Right lobe of liver (tissue), 4 donors: ENCODE measurements around the genes ADAL and MAP1A.

DNA sequence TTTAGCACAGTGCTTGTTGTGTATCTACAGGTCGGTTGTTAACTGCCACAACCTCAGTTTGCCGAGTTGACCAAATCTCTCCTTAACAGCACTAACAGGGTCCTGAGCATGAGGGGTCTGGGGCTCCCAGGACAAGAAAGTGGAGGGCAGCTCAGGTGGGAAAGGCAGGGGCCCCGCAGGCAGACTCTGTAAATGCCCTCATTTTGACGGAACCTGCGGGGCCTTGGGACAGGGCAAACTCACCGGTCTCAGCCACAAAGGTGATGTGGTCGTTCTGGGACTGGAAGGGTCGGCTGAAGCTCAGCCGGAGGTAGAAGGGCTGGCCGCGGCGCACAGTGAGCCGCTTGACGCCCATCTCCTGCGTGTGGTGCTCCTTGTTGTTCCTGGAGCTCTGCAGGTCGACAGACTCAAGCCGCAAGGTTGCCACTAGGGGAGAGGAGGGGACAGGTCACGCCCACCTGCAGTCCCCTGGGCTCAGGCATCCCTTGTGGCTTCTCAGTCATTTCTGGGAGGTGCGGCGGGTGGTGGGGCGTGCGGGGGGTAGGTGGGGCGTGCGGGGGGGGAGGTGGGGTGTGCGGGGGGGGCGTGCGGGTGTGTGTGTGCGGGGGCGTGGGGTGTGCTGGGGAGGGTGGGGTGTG, 8.7 kb downstream of the TGM7 start:
- PRO-cap, 4 experiments = no peak in any of the 4 experiments
- RAMPAGE, long total RNA, 2 experiments = no peak in any of the 2 experiments

DNA sequence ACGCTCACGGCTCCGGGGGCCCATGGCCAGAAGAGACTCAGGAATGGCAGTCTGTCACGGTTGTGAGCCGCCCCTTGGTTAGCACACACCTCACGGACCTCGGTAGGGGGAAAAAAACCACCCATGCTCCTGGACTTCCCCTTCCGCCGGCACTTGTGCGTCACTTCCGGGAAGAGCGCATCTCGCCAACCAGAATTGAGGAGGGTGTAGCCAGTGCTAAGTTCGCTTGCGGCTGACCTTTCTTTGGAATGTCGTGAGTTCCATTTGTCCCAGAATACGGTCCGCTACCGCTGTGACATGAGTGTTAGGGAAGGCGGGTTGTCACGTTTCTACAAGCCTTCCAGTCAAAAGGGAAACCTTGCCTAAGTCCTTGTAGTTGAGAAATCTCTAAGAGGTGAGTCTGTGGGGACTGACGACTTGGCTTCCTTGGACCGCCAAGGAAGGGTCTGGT, at the start of gene ADAL:
TSS of gene ADAL (plus strand) at position 207 of the 451 bp plus-strand sequence.
- PRO-cap, 4 experiments = peak in 4 of 4 experiments; most common plus-strand start position 272 of the sequence (in 4); most common minus-strand start position 87 of the sequence (in 2)
- RAMPAGE, long total RNA, 2 experiments = start-site peak on the plus strand in 2 of 2 experiments, centred at positions 222 to 230 of the sequence, 79 to 92 reads per replicate; start-site peak on the minus strand in 1 of 2 experiments, centred at position 98 of the sequence, 14 reads per replicate

DNA sequence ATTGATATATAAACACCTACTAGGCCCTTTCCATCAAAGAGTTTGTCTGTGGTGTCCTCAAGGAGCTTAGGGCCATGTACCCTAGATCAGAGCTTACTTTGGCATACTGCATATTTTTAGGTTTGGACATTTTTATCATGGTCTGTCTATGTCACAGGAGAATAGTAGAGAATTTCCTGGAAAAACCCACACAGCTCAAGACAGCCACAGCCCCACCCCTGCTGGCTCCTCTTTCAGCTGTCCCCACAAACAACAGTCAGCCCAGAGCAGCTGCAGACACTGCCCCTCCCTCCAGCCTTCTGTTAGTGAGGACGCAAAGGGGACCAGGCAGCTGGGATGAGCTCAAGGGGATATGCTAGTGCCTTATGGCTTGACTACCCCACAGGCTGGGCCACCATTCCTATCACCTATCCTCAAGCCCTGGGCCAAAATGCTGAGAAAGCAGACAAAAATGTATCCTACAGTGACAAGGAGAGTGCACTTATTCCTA, 3.2 kb upstream of the MAP1A start:
- PRO-cap, 4 experiments = no peak in any of the 4 experiments
- RAMPAGE, long total RNA, 2 experiments = no peak in any of the 2 experiments

DNA sequence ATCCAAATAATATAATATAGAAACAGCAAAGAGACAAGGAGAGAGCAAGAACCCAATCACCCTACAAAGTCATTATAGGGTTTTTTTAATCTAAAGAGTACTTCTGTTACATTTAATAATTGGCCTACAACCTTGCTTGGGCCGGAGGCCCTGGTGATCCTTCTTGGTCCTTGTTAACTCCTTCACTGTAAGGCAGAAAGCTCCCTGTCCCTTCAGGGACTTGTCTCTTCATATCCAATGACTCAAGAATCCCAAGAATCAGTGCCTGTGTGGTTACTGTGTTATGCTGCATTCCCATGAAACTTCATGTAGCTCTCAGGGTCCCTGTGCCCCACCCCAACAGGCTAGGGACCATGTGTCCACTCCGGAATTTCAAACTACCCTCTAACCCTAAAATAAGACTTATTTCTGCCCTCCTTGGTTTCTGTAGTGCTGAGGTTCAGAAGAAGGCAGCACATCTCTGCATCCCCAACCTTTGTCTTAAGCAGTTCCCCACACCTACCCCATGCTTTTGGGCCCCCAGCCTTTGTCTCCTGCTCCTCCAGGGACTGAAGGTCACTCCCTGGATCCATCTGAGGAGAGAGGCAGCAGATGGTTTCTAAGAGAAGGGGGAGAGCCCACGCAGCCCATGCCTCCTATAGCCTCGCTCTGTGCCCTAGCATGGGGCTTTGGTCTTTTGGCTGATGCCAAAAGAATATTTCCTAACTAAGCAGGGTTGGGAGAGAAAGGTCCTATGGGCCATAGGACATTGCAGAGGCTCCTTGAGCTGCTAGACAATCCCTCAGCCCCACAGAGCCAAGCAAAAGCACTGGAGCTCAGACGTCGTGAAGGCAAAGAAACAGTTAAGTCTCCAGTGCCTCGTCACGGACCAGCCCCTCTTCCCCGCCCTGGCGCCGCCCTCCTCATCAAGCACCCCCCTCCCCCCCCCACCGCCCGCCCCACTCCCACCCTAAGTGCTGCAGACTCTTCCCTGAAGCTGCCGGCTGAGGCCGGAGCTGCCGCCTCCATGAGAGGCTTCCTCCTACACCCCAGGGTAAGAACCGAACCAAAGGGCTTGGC, at the start of gene MAP1A:
TSS of gene MAP1A (plus strand) at position 941 of the 1,059 bp plus-strand sequence.
- PRO-cap, 4 experiments = no peak in any of the 4 experiments
- RAMPAGE, long total RNA, 2 experiments = start-site peak on the plus strand in 1 of 2 experiments, centred at position 971 of the sequence, 9 reads per replicate

DNA sequence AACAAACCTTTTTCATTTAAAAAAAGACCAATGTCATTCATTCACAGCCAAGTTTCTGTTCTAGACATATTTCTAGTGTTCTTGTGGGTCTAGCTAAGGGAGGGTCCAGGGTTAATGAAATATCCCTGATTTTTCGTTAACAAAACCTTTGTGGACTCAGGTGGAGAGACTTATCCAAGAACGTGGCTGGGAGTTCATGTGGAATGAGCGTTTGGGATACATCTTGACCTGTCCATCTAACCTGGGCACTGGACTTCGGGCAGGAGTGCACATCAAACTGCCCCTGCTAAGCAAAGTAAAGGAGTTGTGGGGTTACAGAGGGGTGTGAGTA, 4.2 kb downstream of the CKMT1B start:
- PRO-cap, 4 experiments = no peak in any of the 4 experiments
- RAMPAGE, long total RNA, 2 experiments = no peak in any of the 2 experiments

- PRO-cap, 4 experiments = peak in 1 of 4 experiments; most common plus-strand start chr15:43688257 (in 1)
- RAMPAGE, long total RNA, 2 experiments = no peak in any of the 2 experiments
Observed at GRCh38 chr15:43688145-43688368, 5.6 kb upstream of the CKMT1A start.

DNA sequence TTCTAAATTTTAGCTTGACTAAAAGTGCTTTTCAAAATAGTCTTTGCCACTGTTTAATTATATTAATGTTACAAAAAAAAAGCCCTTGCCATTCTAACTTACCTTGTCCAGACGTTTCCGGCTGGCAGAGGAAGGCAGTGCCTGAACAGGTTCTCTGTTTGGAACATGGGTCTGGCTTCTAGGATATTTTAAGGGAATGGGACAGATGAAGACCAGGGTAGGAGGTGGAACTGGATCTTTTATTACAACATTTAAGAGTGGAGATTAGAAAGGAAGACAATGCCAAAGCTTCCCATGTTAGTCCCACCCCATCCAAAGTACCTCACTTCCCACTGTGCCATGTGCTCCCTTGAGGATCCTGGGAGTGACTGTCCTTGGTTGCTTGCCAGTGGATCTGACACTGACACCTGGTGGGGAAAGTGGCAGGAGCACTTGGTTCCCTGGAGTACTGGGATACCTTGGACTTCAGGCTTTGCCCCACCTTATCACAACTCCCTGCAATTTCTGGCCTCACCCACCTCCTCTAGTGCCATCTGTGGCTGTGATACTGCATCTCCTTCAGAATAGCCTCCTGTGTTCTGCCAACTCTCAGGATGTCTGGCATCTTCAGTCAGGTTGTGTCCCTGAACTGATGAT, 1.4 kb downstream of the ELL3 start:
- PRO-cap, 4 experiments = no peak in any of the 4 experiments
- RAMPAGE, long total RNA, 2 experiments = no peak in any of the 2 experiments

DNA sequence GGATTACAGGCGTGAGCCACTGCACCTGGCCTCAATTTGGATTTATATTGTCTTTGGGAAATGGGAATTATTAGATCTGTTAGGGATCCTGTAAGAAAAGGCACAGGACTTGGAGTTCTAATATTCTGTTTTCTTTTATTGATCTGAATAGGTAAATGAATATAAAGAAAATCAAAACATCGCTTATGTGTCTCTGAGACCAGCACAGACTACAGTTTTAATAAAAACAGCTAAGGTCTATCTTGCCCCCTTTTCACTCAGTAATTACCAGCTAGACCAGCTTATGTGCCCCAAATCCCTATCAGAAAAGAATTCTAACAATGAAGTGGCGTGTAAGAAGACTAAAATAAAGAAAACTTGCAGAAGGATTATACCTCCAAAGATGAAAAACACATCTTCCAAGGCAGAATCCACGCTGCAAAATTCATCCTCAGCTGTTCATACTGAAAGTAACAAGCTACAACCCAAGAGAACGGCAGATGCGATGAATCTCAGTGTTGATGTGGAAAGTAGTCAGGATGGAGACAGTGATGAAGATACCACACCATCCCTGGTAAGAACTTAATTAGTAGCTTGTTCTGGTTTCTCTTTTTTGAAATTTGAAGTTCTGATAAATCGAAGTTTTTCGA, 1.1 kb downstream of the WDR76 start:
- PRO-cap, 4 experiments = no peak in any of the 4 experiments
- RAMPAGE, long total RNA, 2 experiments = no peak in any of the 2 experiments

DNA sequence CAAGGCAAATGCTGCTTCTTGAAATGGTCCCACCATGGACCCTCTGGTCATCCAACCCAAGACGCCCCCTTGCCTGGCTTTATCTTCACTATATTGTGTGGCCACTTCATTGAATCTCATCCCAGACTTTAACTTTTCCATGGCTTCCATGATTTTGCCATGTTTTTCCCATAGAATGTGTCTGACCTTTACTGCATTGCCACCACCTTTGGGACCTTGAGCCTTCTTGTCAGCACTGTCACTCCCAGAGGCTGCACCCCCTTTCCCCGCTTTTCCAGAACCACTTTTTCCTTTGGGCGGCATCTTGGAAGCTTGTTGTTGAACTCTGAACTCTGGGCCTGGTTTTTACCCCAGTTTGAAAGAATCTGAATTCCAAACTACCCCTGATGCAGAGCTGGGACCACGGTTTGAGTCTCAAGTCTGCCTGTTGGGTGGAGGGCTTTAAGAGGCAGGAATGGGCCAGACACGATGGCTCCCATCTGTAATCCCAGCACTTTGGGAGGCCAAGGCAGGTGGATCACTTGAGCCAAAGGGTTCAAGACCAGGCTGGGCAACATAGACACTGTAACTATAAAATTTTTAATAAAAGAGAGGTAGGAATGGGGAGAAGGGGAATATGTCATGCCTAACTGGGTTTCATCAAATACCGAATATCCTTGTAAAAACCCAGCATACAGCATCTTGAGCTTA, 49.3 kb downstream of the WDR76 start:
- PRO-cap, 4 experiments = peak in 4 of 4 experiments; most common minus-strand start position 327 of the sequence (in 2)
- RAMPAGE, long total RNA, 2 experiments = no peak in any of the 2 experiments

DNA sequence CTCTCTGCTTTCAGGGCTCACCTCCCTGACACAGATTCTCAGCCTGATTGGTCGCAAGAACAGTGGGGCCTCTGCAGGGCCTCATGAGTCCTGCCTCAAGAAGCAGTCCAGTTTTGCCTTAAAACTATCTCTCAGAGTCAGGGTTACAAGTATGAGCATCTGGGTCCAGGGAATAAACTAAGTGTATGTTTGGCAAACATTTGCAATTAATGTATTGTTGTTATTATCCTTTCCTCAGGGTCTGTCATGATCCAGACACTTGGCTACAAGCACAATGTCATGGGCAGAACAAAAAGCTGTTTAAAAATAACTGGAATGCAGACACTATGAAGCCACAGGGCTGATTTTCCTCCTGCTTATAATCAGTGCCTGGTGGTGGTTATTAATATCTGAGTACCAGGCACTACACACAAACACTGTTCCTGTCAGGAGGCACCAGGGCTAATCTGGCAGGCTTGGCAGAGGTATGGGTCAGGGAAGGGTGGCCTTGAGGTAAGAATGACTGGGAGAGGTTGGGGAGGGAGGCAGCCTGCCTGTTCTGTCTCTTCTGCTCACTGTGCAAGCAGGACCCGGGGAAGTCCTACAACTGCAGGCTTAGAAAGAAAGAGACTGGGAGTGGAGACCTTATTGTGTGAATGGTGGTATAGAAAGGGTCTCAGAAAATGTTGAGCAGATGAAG, 67.1 kb downstream of the WDR76 start:
- PRO-cap, 4 experiments = no peak in any of the 4 experiments
- RAMPAGE, long total RNA, 2 experiments = no peak in any of the 2 experiments

GRCh38 chr15:43920854-43921445, 94.1 kb downstream of the WDR76 start:
- PRO-cap, 4 experiments = no peak in any of the 4 experiments
- RAMPAGE, long total RNA, 2 experiments = no peak in any of the 2 experiments

DNA sequence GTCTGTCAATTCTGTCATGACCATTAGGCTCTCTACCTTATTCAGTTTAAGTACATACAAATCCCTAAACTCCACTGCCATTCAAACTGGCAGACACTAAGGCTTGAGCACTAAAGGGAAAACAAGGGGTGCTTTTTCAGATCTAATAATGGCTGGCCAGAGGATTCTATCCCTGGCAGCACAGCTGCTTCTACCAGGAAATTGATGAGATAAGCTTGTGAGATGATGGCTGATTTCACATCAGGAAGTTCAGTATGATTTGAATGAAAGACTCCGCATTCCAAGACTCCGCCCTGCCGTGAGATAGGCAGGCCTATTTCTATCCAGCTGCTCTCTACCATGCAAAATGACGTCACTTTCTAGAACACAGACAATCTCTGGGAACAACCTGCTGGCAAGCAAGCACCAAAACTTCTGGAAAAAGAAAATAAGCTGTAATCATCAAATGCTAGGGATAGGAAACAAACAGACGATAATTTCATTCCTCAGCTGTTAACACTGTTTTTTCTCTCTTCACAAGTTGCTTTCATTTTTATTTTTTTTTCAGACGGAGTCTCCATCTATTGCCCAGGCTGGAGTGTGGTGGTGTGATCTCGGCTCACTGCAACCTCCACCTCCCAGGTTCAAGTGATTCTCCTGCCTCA, 171.9 kb downstream of the WDR76 start:
- PRO-cap, 4 experiments = no peak in any of the 4 experiments
- RAMPAGE, long total RNA, 2 experiments = no peak in any of the 2 experiments

GRCh38 chr15:44555369-44555860, 18.5 kb downstream of the EIF3J start:
- PRO-cap, 4 experiments = no peak in any of the 4 experiments
- RAMPAGE, long total RNA, 2 experiments = no peak in any of the 2 experiments

DNA sequence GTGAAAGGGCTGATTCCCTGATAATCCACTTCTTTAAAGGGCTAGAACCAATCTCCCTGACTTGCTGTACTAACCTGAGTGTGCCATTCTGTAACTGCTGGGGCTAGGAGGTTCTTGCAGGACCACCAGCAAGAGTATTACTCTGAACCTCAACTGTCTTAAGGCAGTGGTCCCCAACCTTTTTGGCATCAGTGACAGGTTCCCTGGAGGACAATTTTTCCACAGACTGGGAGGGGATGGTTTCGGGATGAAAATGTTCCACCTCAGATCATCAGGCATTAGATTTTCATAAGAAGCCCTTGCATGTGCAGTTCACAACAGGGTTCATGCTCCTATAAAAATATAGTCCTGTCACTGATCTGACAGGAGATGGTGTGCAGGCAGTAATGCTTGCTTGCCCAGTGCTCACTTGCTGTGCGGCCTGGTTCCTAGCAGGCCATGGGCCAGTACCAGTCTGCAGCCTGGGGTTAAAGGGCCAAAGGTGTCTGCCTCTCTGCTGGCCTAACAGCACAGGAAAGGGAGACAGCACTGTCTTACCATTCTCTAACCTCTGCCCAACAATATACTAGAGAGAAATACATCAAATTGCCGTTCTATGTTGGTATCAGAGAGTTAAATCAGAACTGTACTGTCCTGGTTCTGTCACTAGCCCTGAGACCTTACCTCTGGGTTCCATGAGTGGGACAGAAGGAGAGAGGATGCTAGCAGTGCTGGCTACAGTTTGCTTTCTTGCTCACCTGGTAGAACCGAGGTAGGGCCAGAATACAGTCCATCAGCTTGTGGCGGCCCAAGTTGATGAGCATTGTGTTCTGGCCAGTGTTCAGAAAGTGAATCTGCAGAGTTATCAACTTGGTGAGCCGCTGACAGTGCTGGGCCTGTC, 28.4 kb downstream of the EIF3J start:
- PRO-cap, 4 experiments = no peak in any of the 4 experiments
- RAMPAGE, long total RNA, 2 experiments = no peak in any of the 2 experiments

DNA sequence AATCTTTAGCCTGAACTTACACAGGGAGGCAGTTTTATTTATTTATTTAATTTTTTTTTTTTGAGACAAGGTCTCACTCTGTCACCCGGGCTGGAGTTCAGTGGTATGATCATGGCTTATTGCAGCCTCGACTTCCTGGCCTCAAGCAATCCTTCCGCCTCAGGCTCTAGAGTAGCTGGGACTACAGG, 8.5 kb downstream of the B2M start:
- PRO-cap, 4 experiments = peak in 1 of 4 experiments; most common plus-strand start position 79 of the sequence (in 1)
- RAMPAGE, long total RNA, 2 experiments = no peak in any of the 2 experiments

GRCh38 chr15:44726016-44726987, 10.0 kb upstream of the TRIM69 start:
- PRO-cap, 4 experiments = peak in 4 of 4 experiments; most common plus-strand start chr15:44726888 (in 4); most common minus-strand start chr15:44726743 (in 4)
- RAMPAGE, long total RNA, 2 experiments = no peak in any of the 2 experiments

GRCh38 chr15:44735371-44736151, 767 bp upstream of the TRIM69 start:
- PRO-cap, 4 experiments = peak in 2 of 4 experiments; most common plus-strand start chr15:44735932 (in 1); most common minus-strand start chr15:44735739 (in 1)
- RAMPAGE, long total RNA, 2 experiments = no peak in any of the 2 experiments

- PRO-cap, 4 experiments = peak in 2 of 4 experiments; most common plus-strand start chr15:44854995 (in 1); most common minus-strand start chr15:44854891 (in 2)
- RAMPAGE, long total RNA, 2 experiments = no peak in any of the 2 experiments
Observed at GRCh38 chr15:44854671-44855214, 101.7 kb upstream of the TERB2 start.

DNA sequence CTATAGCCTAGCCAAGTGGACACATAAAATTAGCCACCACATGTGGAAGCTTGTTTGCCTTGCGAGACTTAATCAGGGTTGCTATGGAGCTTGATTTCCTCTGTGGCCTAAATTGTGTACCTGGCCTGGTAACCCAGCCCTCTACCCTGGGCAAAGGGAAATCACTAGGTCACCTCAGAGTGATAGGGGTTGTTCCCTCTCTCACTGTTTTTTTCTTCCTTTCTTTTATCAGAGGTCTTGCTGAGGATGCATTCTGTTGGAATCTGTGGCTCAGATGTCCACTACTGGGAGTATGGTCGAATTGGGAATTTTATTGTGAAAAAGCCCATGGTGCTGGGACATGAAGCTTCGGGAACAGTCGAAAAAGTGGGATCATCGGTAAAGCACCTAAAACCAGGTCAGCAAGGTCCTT, 20.0 kb downstream of the SORD start:
- PRO-cap, 4 experiments = no peak in any of the 4 experiments
- RAMPAGE, long total RNA, 2 experiments = no peak in any of the 2 experiments

GRCh38 chr15:45117550-45118404, 3.7 kb downstream of the DUOXA2 start:
- PRO-cap, 4 experiments = peak in 1 of 4 experiments; most common minus-strand start chr15:45118161 (in 1)
- RAMPAGE, long total RNA, 2 experiments = no peak in any of the 2 experiments